HepG2 (cell line): ENCODE data around the gene SERPINB11.

GRCh38 chr18:59333016-59333548, 14.6 kb upstream of the CPLX4 start:
- RRBS, 2 experiments: no CpG with 5 or more reads among the region's 5 CpGs
CAGE:
- cytosol, long polyA minus RNA: no peak
- cytosol, long polyA plus RNA: no peak
- long polyA plus RNA: no peak
- nucleus, long polyA minus RNA: no peak
- nucleus, long polyA plus RNA: no peak

DNA sequence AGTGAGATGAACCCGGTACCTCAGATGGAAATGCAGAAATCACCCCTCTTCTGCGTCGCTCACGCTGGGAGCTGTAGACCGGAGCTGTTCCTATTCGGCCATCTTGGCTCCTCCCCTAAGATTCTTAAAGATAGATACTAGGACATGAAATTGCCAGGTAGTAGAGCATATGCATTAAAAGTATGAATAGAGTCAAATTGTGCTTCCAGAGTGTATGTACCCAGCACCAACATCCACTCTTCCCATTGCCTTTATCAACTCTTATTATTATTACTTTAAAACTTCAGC, 50.7 kb upstream of the LMAN1 start:
- RRBS, 2 experiments: no CpG with 5 or more reads among the region's 6 CpGs
CAGE:
- cytosol, long polyA minus RNA: no peak
- cytosol, long polyA plus RNA: no peak
- long polyA plus RNA: no peak
- nucleus, long polyA minus RNA: no peak
- nucleus, long polyA plus RNA: no peak

GRCh38 chr18:59515923-59516882, 157.1 kb upstream of the LMAN1 start:
- RRBS, 2 experiments: no CpG with 5 or more reads among the region's 11 CpGs
CAGE:
- cytosol, long polyA minus RNA: no peak
- cytosol, long polyA plus RNA: no peak
- long polyA plus RNA: no peak
- nucleus, long polyA minus RNA: no peak
- nucleus, long polyA plus RNA: no peak

GRCh38 chr18:59761247-59761731, 64.1 kb upstream of the CCBE1 start:
- RRBS, 2 experiments: no CpG with 5 or more reads among the region's 10 CpGs
CAGE:
- cytosol, long polyA minus RNA: no peak
- cytosol, long polyA plus RNA: no peak
- long polyA plus RNA: no peak
- nucleus, long polyA minus RNA: no peak
- nucleus, long polyA plus RNA: no peak

GRCh38 chr18:61554358-61554858, 221.2 kb downstream of the CDH20 start:
- RRBS, 2 experiments: no CpG with 5 or more reads among the region's 46 CpGs
CAGE:
- cytosol, long polyA minus RNA: no peak
- cytosol, long polyA plus RNA: no peak
- long polyA plus RNA: no peak
- nucleus, long polyA minus RNA: no peak
- nucleus, long polyA plus RNA: no peak

DNA sequence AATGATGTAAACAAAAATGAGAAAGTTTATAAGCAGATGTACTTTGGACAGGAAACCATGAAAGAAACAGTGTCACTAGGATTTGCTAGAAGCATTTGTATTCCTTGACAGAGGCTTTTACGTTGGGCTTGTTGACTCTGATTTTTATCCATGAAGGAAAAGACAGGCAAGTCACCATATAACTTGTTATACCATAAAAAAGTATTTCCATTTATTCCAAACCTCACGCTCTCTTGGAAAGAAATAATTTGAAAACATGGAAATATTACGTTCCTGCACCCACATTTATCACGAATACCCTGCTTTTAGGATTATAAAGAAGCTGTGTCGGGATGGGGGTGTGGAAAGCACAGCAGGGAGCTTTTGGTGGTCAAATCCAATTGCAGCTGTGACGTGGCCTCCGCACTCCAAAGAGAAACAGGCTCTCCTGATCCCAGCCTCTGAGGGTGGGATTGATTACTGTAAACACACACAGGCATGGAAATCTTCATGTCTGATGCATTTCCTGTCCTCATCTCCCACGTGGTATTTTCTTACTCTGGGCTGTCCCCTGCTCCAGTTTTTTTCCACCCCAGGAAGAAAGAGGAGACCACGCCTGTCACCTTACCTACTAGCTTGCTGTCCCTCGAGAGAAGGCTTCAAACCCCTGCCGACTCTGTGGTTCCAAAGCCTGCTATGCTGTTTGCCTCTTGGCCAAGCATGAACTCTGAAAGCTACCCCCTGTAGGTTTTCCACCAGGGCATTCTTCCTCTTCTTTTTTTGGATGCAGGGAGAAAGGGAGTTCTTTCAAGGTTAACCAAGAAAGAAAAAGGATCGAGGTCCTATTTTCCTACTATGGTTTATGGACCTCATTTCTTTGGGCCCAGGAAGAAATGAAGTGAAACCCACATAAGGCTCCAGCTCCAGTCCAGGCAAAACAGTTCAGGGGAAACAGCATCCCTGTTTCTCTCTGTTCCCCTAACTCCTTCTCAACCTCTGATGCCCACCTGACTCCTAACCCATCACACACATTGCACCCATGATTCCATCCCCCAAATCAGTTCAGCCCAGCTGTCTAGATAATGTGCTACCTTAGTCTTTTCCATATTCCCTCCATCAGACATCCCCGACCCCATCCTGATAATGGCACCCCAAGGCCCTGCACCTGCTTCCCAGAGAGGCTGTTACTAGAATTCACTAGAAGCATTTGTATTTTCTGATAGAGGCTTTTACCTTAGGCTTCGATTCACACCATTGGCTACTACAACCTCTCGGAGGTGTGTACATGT, 22.5 kb downstream of the RNF152 start:
- RRBS, 2 experiments: no CpG with 5 or more reads among the region's 15 CpGs
CAGE:
- cytosol, long polyA minus RNA: no peak
- cytosol, long polyA plus RNA: no peak
- long polyA plus RNA: no peak
- nucleus, long polyA minus RNA: no peak
- nucleus, long polyA plus RNA: no peak

DNA sequence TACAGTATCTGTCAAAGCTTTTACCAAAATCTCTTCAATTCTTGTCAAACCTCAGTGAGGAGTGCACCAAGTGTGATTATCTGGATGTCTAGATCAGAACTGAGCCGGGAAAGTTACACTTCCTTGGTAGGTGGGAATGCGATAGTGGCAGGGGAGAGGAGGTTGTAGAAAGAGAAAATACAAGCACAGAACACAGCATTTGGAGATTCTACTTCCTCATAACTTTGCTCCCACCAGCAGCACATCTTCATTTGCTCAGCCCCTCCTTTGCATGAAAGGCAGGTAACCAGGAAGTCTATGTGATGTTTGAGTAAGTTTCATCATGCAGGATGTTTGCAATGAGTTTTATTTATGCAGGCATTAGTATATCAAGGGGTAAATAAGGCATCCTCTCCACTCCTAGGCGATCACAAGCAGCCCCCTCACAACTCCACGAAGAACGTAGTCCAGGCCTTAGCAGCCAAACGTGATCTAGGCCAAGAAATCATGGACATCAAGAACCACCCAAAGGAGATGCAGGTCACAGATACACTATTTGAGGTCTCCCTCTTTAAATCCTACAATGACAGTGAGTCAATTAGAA, 5.0 kb downstream of the RNF152 start:
- RRBS, 2 experiments: no CpG with 5 or more reads among the region's 6 CpGs
CAGE:
- cytosol, long polyA minus RNA: no peak
- cytosol, long polyA plus RNA: no peak
- long polyA plus RNA: no peak
- nucleus, long polyA minus RNA: no peak
- nucleus, long polyA plus RNA: no peak

DNA sequence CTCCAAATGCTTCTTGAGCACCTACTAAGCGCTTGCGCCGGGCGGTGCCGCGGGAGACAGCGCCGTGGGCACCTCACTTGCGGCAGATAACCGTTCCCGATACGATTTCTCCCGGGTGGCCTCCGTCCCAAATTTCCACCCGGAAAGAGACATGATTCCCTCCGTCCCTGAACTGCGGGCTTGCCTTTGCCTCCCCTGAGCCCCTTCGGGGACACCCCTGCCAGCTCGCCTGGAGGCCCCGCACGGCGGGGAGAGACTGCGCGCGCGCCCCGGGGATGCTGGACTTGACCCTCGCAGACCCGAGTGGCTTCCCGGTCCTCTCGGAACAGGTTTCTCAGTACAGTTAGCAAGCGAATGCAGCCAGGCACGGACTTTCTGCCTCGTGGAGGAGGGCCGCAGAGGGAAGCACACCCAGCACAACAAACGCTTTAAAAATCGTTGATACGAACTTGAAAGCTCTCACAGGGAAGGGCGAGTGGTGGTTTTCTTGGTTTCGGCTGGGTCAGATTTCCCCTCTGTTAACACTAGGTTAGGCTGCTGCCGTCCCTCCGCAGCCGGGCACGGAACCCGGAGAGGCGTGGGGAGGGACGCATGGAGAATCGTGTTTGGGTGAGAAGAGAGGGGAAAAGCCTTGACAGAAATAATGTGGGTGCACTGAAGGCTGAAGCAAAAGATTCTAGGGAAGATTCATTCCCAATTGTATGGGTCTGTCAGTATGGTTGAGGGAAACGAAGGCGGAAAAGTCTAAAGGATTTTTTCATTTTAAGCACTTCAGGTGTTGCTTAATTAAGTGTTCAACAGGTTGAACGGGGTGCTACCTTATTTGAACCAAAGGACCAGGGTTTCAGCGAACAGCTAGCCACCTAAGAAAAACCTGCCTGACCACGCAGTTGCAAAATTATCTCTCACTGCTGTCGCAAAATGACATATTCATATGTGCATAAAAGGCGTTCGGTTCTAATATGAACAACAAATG, 900 bp downstream of the TNFRSF11A start:
- RRBS, 2 experiments: under 1 to 2% methylated on average over 14 to 15 of the region's 56 CpGs
CAGE:
- cytosol, long polyA minus RNA: no peak
- cytosol, long polyA plus RNA: no peak
- long polyA plus RNA: no peak
- nucleus, long polyA minus RNA: no peak
- nucleus, long polyA plus RNA: no peak

GRCh38 chr18:62450789-62451496, 71.9 kb upstream of the ZCCHC2 start:
- RRBS, 2 experiments: 70 to 94% methylated on average over 2 to 3 of the region's 14 CpGs
CAGE:
- cytosol, long polyA minus RNA: no peak
- cytosol, long polyA plus RNA: no peak
- long polyA plus RNA: no peak
- nucleus, long polyA minus RNA: no peak
- nucleus, long polyA plus RNA: no peak

- RRBS, 2 experiments: no CpG with 5 or more reads among the region's 2 CpGs
CAGE:
- cytosol, long polyA minus RNA: no peak
- cytosol, long polyA plus RNA: no peak
- long polyA plus RNA: no peak
- nucleus, long polyA minus RNA: no peak
- nucleus, long polyA plus RNA: no peak
Measured at GRCh38 chr18:62498474-62498904, 24.3 kb upstream of the ZCCHC2 start.

- RRBS, 2 experiments: no CpG with 5 or more reads among the region's 4 CpGs
CAGE:
- cytosol, long polyA minus RNA: no peak
- cytosol, long polyA plus RNA: no peak
- long polyA plus RNA: no peak
- nucleus, long polyA minus RNA: no peak
- nucleus, long polyA plus RNA: no peak
Measured at GRCh38 chr18:62781195-62781693, 65.9 kb downstream of the PHLPP1 start.

DNA sequence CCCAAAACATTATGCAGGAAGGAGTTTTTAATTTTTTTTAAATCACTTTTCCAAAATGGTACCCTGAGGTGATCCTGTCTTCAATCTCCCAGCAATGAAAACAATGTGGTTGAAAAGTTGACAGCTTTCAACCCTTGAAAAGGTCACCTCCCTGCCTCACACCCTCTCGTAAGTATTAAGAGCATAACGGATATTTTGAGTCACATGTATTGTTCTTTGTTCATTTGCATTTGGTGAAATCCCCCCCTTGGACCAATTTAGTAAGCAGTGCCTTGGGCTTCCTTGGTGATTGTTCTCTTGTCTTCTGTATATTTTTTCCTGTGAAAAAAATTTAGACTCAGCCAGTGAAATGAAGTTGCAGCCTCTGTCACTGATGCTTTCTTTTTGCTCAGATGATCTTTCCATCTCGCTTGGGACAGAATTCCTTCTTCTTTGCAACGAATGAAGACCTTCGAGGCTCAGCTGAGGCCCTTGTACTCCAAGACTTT, 158.5 kb downstream of the BCL2 start:
- RRBS, 2 experiments: no CpG with 5 or more reads among the region's 5 CpGs
CAGE:
- cytosol, long polyA minus RNA: no peak
- cytosol, long polyA plus RNA: no peak
- long polyA plus RNA: no peak
- nucleus, long polyA minus RNA: no peak
- nucleus, long polyA plus RNA: no peak

DNA sequence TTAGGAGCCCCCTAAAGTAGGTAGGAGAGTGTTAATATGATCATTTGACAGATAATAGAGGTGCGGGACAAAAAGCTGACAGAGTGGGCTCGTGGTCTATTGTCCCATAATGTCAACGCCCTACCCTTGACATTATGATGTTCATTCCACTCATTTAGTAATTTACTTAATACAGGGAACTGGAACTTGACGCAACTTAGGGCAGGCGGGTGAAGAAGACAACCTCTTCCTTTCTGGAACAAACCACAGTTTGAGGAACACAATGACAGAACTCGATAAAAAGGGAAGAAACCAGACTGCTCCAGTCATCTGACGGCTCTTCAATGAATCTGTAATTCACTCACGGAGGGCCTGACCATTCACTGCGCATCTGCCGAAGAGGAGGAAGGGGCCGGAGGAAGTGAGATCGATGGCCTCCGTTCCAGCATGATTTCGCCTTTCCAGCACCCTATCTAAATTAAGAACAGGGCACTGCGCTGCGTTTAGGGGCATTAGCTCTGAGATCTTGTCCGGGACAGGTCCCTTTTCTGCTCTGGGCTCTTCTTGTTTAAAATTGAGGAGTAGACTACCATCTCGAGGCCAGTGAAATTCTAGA, 83.1 kb downstream of the BCL2 start:
- RRBS, 2 experiments: 40% methylated on average over 2 of the region's 18 CpGs; no CpG with 5 or more reads in 1 of the 2 experiments
CAGE:
- cytosol, long polyA minus RNA: no peak
- cytosol, long polyA plus RNA: no peak
- long polyA plus RNA: no peak
- nucleus, long polyA minus RNA: no peak
- nucleus, long polyA plus RNA: no peak

DNA sequence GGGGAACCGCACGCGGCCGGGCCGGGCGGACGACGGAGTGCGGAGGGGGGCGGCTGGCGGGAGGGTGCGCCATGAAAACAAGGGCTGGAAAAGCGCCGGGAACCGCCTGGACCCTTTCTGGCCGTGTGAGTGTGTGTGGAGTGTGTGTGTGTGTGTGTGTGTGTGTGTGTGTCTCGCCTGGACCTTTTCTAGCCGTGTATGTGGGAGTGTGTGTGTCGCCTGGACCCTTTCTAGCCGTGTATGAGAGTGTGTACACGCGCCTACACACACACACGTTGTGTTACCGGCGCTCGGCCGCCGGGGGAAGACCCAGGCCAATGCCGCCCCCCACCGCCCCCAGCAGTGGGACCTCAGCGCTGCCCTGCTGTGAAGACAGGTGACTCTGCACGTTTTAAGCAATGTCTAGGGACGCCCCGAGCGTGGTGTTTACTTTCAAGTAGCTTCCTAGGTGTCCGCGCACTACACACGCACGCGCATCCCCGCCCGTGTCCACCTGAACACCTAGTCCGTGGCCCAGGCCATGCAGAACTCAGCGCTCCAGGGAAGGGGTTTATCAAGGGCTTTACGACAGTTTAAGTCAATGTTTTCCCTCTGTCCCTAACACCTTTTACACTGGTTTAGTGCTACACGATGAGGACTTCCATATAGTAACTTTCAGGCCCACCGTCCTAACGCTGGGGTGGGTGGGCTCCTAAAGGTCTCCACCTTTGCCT, 1.2 kb upstream of the BCL2 start:
- RRBS, 2 experiments: 1 to 4% methylated on average over 9 of the region's 48 CpGs
CAGE:
- cytosol, long polyA minus RNA: no peak
- cytosol, long polyA plus RNA: no peak
- long polyA plus RNA: no peak
- nucleus, long polyA minus RNA: no peak
- nucleus, long polyA plus RNA: no peak

DNA sequence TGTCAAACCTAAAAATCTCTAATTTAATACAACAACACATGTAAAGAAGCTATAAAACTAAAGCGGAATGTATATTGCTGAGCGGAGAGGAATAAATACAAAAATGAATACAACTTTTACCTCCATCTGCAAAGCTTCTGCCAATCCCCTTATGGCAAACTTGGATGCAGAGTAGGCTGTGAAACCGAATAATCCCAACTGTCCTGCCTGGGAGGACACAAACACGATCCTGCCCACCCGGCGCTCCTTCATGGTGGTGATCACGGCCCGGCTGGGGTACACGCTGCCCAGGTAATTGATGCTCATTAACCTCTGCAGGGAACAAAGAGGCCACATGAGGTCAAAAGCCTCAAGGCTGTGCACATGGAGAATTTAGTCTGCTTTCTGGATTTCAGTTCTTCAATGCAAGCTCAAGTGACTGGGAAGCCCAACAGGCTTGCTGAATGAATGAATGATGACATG, 16.2 kb downstream of the KDSR start:
- RRBS, 2 experiments: no CpG with 5 or more reads among the region's 9 CpGs
CAGE:
- cytosol, long polyA minus RNA: no peak
- cytosol, long polyA plus RNA: no peak
- long polyA plus RNA: no peak
- nucleus, long polyA minus RNA: no peak
- nucleus, long polyA plus RNA: no peak

DNA sequence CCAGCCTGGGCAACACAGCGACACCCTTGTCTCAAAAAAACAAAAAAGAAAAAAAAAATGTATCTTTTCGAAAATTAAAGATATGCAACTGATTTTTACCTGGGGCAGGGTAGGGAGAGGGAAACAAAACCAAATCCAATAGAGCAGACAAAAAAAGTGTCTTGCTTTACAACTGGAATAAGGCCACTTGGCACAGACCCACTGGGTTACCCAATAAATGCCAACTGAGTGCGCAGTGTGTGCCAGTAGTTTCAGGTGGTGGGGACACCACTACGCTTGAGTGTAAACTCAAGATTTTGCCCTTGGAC, 16.4 kb downstream of the VPS4B start:
- RRBS, 2 experiments: no CpG with 5 or more reads among the region's 4 CpGs
CAGE:
- cytosol, long polyA minus RNA: no peak
- cytosol, long polyA plus RNA: no peak
- long polyA plus RNA: no peak
- nucleus, long polyA minus RNA: no peak
- nucleus, long polyA plus RNA: no peak

DNA sequence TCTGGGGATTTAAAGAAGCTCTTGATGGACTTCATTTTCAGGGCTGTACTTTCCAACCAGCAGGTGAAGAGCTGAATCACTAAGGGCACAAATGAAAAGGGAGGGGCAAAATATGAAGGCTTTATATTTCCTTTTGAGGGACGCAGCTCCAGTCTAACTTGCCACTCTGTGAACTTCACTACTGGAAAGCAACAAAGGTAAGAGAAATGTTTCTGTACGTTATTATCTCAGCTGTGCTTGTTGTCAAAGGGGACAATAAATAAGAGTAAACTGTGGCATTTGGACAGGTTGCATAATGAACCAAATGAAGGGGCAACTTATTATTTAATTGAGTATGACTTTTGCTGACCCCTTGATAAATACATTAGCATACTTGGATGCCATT, at the start of gene SERPINB11:
Gene SERPINB11 (plus strand): TSS at position 151 of the 385 bp plus-strand sequence.
- RRBS, 2 experiments: no CpG with 5 or more reads among the region's 2 CpGs
CAGE:
- cytosol, long polyA minus RNA: no peak
- cytosol, long polyA plus RNA: no peak
- long polyA plus RNA: no peak
- nucleus, long polyA minus RNA: no peak
- nucleus, long polyA plus RNA: no peak

CAGE:
- cytosol, long polyA minus RNA: no peak
- cytosol, long polyA plus RNA: no peak
- long polyA plus RNA: no peak
- nucleus, long polyA minus RNA: no peak
- nucleus, long polyA plus RNA: no peak
Measured at GRCh38 chr18:64747783-64748022, 777.8 kb downstream of the SERPINB8 start.

GRCh38 chr18:66280226-66280510, 323.7 kb downstream of the CDH19 start:
CAGE:
- cytosol, long polyA minus RNA: no peak
- cytosol, long polyA plus RNA: no peak
- long polyA plus RNA: no peak
- nucleus, long polyA minus RNA: no peak
- nucleus, long polyA plus RNA: no peak

DNA sequence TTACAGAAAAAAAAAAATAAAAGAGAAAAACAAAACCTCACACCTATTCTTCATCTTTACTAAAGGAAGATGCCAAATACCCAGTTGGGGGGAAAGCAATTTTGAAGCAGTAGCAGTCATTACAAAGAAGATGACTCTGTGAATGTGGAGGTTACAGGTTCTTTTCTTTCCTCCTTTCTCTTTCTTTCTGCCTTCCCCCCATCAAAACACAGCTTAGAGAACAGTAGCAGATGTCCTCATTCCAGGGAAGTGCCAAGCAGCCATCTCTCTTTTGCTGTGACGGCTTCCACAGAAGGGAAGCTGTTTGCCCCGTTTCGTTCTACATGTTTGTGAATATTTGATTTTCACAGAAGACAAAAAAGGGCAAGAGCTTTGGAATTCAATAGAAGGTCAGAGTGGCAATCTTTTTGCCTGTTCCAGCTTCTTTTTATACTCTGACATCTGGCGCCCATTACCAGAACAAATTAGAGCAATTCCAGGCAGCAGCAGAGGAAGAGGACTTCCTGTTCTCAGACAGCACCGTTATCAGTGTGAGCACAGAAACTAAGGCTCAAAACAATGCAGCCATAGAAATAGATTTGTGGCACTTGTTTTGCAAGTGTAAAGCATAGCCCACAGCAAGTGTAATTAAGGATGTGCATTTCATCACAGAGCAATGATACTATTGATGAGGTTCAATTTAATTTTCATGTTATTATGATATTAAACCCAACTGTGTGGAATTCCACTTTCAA, 79.0 kb upstream of the CDH19 start:
- RRBS, 2 experiments: no CpG with 5 or more reads among the region's 5 CpGs
CAGE:
- cytosol, long polyA minus RNA: no peak
- cytosol, long polyA plus RNA: no peak
- long polyA plus RNA: no peak
- nucleus, long polyA minus RNA: no peak
- nucleus, long polyA plus RNA: no peak